ENCODE measurements around a stretch of chr7.

- PRO-cap, 4 experiments: no peak in any of the 4 experiments
- RAMPAGE, long total RNA, 2 experiments: no peak in any of the 2 experiments
- RRBS: no CpG with 5 or more reads among the region's 17 CpGs
Observed at GRCh38 chr7:34780-35776, 157.3 kb upstream of the FAM20C start.

DNA sequence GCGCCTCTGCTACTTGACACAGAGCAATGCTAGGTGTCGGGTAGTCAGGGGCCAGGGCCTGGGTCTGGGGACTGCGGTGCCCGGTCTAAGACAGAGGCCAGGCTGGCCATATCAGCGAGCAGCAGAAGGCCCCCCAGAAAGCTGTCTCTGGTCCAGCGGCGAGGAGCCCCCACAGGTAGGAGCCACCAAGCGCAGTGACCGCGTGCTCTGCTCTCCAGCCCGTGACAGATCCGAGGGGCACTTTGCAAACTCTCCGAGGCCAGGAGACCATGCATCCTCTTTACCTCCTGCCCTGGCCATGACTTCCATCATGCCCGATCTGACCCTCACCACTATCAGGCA is 129.6 kb upstream of the FAM20C start:
- PRO-cap, 4 experiments: peak in 2 of 4 experiments; most common plus-strand start position 249 of the sequence (in 2)
- RAMPAGE, long total RNA, 2 experiments: no peak in any of the 2 experiments
- RRBS: no CpG with 5 or more reads among the region's 14 CpGs

DNA sequence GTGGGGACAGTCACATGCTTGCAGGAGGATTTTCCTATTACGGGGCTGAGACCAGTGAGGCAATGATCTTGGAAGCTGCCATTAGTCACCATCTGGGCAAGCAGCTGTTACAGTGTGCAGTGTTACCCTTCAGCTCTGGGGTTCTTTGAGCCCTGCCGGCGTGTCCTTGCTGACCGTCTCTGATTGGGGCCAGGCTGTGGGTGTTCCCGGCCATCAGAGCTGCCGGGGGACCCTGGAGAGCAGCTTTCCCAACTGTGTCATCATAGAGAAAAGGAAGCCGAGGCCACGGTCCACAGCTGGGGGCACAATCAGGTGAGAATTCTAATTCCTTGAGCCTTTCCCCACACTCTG is 126.8 kb upstream of the FAM20C start:
- PRO-cap, 4 experiments: no peak in any of the 4 experiments
- RAMPAGE, long total RNA, 2 experiments: no peak in any of the 2 experiments
- RRBS: 56% methylated on average over 4 of the region's 8 CpGs

DNA sequence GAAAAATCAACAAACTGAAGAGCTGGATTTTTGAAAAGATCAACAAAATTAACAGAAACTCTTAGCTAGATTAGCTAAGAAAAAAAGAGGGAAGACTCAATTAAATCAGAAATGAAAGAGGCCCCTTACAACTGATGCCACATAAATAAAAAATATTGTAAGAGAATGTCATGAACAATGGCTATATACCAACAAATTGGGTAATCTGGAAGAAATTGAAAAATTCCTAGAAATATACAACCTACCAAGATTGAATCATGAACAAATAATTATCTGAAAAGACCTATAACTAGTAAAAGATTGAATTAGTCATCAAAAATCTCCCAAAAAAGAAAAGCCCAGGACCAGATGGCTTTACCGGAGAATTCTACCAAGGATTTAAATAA is 92.0 kb upstream of the FAM20C start:
- PRO-cap, 4 experiments: peak in 2 of 4 experiments; most common minus-strand start position 154 of the sequence (in 2)
- RAMPAGE, long total RNA, 2 experiments: no peak in any of the 2 experiments
- RRBS: no CpG with 5 or more reads among the region's 1 CpG

DNA sequence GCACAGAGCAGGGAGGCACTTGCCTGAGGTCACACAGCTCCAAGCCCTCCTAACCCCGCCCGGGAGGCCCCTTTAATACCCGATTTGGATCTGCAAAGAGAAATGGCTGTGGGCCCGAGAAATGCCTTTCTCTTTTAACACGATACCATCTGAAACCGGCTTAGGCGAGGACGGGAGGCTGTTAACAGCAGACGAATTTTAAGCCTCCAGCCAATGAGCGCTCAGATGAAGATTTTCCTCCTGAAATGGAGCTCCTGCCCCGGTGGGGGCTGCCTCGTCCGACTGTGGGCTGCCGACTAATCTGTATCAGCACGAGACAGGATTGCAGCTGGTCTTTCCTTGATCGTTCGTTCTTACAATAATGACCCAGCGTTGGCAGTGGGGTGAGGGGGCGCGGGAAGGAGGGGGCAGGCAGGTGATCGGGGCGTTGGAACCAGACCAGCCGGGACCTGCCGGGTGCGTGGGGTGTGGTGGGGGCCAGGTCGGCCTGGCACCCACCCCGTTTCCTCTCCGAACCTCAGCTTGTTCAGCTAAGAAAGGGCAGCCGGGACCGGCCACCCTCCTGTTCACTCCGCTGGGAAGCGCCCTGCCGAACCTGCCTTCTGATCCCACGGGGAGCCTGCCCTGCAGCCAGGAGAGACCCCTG is 36.2 kb upstream of the FOXL3 start:
- PRO-cap, 4 experiments: no peak in any of the 4 experiments
- RAMPAGE, long total RNA, 2 experiments: no peak in any of the 2 experiments
- RRBS: 91% methylated on average over 13 of the region's 34 CpGs

DNA sequence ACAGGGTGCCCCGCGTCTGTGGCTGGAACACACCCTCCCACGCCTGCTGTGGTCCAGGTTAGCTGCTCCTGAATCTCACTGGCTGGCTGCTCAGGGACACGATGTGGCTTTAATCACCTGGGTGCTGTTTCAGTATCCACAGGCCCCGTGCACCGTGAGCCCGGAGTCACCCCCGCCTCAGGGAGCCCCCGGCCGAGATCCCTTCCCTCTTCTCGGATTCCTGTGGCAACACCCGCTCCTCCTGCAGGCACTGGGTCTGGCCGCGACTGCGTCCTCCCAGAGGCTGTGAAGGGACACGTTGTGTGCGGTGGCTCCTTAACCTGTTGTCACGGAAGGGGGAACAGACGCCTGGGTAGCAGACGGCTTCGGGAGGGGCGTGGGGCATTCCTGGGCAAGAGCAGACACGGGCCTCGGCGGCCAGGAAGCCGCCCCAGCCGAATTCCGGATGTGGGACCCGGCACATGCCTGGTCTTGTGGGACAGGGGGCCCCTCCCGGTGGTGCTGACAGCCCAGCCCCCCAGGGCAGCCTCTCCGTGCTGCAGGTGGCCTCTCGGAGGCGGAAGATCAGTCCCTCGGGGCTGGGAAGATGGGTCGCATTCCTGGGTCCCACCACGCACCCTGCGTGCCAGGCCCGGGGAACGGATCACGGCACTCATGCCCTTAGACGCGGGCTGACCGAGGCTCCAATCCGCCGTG is 79.0 kb downstream of the FOXL3 start:
- PRO-cap, 4 experiments: no peak in any of the 4 experiments
- RAMPAGE, long total RNA, 2 experiments: no peak in any of the 2 experiments
- RRBS: 85% methylated on average over 9 of the region's 45 CpGs

GRCh38 chr7:468650-469514 is 50.8 kb downstream of the PDGFA start:
- PRO-cap, 4 experiments: no peak in any of the 4 experiments
- RAMPAGE, long total RNA, 2 experiments: no peak in any of the 2 experiments
- RRBS: no CpG with 5 or more reads among the region's 16 CpGs

DNA sequence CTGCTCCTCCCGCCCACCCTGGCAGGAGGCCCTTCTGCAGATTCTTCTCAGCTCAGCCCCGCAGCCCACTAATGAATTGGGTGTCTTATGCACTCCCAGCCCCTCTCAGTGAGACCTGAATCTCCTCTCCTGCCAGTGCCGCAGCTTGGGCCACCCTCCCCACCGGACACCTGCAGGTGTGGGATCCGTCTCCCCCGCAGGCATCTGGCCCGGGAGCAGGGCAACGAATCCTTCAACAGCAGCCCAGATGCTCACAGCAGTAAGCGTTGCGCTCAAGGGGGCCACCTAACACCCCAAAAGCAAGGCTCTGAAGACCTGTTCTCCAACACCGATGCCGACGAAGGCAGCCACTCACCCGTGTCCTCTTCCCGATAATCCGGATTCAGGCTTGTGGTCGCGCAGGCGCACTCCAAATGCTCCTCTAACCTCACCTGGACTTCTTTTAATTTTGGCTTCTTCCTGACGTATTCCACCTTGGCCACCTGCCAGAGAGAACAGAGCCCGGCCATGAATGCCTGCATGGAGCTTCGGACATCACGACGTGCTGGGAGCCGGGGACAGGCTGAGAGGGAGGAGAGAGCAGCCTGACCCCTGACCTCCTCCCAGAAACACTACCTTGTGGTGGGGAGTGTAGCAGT is 18.8 kb downstream of the PDGFA start:
- PRO-cap, 4 experiments: no peak in any of the 4 experiments
- RAMPAGE, long total RNA, 2 experiments: no peak in any of the 2 experiments
- RRBS: 80% methylated on average over 9 of the region's 25 CpGs

DNA sequence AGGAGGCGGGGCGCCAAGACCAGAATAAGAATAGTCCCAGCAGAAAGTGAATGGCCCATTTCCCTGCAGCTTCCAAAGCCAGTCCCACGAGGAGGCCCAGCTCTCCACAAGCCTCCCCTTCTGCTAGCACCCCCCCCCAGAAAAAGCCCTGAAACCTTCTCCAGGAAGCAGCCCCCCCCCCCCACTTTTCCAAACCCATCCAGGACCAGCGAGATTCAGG is 3.9 kb downstream of the PDGFA start:
- PRO-cap, 4 experiments: no peak in any of the 4 experiments
- RAMPAGE, long total RNA, 2 experiments: no peak in any of the 2 experiments
- RRBS: no CpG with 5 or more reads among the region's 4 CpGs

GRCh38 chr7:607843-608366 is 88.3 kb upstream of the PDGFA start:
- PRO-cap, 4 experiments: no peak in any of the 4 experiments
- RAMPAGE, long total RNA, 2 experiments: no peak in any of the 2 experiments
- RRBS: 100% methylated on average over 3 of the region's 16 CpGs

- PRO-cap, 4 experiments: peak in 3 of 4 experiments; most common plus-strand start chr7:610913 (in 3); most common minus-strand start chr7:610813 (in 2)
- RAMPAGE, long total RNA, 2 experiments: no peak in any of the 2 experiments
- RRBS: no CpG with 5 or more reads among the region's 17 CpGs
Observed at GRCh38 chr7:610740-611423, 91.2 kb upstream of the PDGFA start.

DNA sequence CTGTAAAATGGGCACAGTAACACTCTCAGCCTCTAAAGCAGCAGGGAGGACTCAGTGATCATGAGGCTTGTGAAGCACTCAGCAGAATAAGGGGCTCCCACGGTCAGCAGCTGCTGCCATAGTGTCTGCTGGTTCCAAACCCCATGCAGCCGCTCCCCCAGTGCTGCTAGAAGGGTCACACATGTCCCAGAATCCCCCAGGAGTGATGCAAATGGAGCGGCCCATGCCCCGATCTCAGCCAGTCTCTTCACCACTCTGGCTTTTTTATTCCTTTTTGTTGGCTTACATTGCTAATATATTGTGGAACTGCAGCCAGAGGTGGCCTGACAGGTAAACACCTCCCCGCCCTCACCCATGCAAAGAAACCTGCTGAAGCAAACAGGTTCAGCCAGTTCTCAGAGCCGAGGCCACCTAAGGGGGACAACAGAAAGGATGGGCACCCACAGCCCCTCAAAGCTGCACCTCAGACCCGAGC is 102.2 kb upstream of the PDGFA start:
- PRO-cap, 4 experiments: peak in 2 of 4 experiments; most common plus-strand start position 391 of the sequence (in 2); most common minus-strand start position 236 of the sequence (in 1)
- RAMPAGE, long total RNA, 2 experiments: no peak in any of the 2 experiments
- RRBS: no CpG with 5 or more reads among the region's 7 CpGs

DNA sequence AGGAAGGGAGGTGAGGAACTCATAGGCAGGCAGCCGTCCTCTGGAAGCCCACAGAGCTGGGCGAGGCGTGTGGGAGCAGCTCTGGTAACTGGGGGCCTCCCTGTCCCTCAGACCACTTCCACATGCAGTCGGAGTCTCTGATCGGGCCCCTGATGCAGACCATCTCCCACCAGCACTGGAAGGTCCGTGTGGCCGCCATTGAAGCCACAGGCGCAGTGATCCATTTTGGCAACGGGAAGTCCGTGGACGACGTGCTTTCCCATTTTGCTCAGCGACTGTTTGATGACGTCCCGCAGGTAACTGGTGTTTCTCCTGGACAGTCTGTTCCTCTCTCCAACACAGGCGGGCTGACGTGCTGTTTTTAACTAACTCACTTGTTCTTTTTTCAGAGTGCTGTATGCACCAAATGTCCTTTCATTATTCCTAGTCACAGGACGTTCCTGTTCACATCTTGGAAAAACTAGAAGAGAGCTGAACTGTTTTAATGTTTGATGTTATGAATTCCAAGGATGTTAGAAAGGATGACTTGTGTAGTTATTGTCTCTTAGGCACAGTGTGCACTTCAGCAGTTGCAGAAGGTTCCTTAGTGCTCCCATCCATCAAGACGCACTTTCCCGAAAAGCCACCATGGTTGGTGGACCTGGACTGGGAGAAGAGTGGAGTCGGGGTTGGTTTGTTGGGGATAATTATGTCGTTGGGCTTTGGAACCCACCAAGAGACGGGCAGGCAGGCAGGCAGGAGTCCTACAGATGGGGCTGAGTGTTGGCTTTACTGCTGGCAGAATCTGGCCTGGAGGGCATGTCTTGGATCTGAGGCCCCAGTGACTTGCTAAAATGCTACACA is 2.7 kb upstream of the PRKAR1B start:
- PRO-cap, 4 experiments: peak in 1 of 4 experiments; most common plus-strand start position 551 of the sequence (in 1); most common minus-strand start position 281 of the sequence (in 1)
- RAMPAGE, long total RNA, 2 experiments: start-site peak on the plus strand in 1 of 2 experiments, centred at position 272 of the sequence, 12 reads per replicate
- RRBS: no CpG with 5 or more reads among the region's 23 CpGs

DNA sequence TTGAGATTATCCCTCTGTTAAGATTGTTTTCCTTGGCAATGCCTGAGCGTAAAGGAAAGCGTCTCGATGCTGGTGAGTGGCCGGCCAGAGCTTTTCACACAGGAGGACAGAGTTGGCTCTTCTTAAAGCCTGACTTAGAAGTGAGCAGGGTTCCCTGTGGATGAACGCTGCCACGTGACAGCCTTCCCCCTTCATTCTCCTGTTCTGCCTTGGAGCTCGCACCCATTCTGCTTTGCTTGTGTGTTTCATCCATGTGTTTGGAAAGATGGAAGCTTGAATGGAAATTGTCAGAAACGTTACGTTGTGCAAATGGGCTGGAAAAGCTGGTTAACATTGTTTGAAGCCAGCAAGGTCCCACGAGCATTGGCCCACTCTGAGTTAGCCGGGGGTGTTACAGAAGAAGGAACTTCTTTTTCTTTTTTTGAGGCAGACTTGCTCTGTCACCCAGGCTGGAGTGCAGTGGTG is 22.2 kb upstream of the PRKAR1B start:
- PRO-cap, 4 experiments: no peak in any of the 4 experiments
- RAMPAGE, long total RNA, 2 experiments: no peak in any of the 2 experiments
- RRBS: no CpG with 5 or more reads among the region's 11 CpGs

- PRO-cap, 4 experiments: peak in 4 of 4 experiments; most common minus-strand start chr7:816352 (in 2)
- RAMPAGE, long total RNA, 2 experiments: no peak in any of the 2 experiments
- RRBS: 5% methylated on average over 1 of the region's 31 CpGs
Observed at GRCh38 chr7:816013-816561, 16.2 kb upstream of the SUN1 start.

- PRO-cap, 4 experiments: no peak in any of the 4 experiments
- RAMPAGE, long total RNA, 2 experiments: no peak in any of the 2 experiments
- RRBS: 43% methylated on average over 6 of the region's 34 CpGs
Observed at GRCh38 chr7:897470-898335, 21.3 kb downstream of the GET4 start.

- PRO-cap, 4 experiments: no peak in any of the 4 experiments
- RAMPAGE, long total RNA, 2 experiments: no peak in any of the 2 experiments
- RRBS: 70% methylated on average over 2 of the region's 52 CpGs
Observed at GRCh38 chr7:920390-921320, 33.8 kb downstream of the ADAP1 start.

DNA sequence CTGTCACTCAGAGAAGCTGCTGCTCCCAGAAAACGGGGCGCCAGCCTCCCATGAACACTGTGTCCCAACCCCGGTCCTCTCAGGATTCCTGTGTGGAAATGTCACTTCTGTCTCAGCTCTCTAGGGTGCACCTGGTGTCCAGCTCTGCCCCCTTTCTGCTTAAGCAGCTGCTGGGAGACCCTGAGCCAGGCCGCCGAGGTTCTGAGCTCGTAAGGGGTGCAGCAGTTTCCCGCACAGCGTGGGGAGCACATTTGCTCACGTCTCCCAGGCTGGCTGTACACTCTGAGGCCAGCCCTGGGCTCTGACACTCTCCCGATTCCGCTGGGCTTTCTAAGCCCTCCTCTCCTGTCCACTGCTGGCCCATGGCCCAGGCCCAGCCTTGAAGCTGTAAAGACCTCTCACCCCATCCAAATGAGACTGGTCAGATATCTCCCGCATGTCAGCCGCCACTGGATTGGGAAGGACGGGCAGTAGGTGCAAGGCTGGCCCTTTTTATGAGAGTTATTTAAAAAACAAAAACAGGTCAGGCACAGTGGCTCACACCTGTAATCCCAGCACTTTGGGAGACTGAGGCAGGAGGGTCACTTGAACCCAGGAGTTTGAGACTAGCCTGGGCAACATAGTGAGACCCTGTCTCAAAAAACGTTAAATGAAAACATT is 7.0 kb downstream of the GPR146 start:
- PRO-cap, 4 experiments: no peak in any of the 4 experiments
- RAMPAGE, long total RNA, 2 experiments: no peak in any of the 2 experiments
- RRBS: no CpG with 5 or more reads among the region's 15 CpGs

GRCh38 chr7:1076364-1077044 is 11.4 kb upstream of the GPER1 start:
- PRO-cap, 4 experiments: no peak in any of the 4 experiments
- RAMPAGE, long total RNA, 2 experiments: no peak in any of the 2 experiments
- RRBS: 35% methylated on average over 13 of the region's 23 CpGs

DNA sequence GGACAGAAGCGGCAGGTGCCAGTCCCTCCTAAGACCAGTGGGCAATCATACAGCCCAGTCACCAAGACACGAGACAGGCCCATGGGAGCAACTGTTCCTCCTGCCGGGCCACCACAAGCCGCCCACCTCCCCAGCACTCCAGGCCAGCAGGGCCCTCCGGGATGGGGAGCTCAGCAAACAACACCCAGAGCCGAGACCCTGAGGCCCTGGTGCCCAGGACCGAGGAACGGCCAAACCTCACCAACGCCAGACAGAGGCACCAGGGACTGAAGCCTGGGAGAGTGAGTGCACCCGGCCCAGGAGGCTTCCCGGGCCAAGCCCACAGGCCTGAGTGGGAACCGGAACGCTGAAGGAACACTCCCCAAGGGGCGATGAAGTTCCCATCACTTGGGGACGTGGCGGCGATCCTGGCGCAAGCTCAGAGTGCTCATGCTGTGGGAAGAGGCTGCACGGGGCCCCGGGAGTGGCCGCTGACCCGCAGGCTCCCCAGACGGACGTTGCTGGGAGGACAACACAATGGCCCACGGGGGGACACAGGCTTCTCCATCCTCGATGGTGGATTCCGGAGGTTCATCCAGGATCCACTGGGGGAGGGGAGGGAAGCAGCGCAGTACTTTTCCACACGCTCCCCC is 15.0 kb downstream of the C7orf50 start:
- PRO-cap, 4 experiments: no peak in any of the 4 experiments
- RAMPAGE, long total RNA, 2 experiments: no peak in any of the 2 experiments
- RRBS: 41% methylated on average over 15 of the region's 29 CpGs

Measured in uterus (tissue), 7 donors.